NCI-H460 (cell line): ENCODE data around the gene OR1J2.

GRCh38 chr9:121599918-121600730 lies 51.3 kb upstream of the DAB2IP start:
RAMPAGE:
- cytosol, long total RNA: no peak
- long total RNA: no peak
- nucleus, long total RNA: no peak

RAMPAGE:
- cytosol, long total RNA: no peak
- long total RNA: no peak
- nucleus, long total RNA: no peak
Measured at GRCh38 chr9:121613036-121613596, 38.3 kb upstream of the DAB2IP start.

RAMPAGE:
- cytosol, long total RNA: no peak
- long total RNA: no peak
- nucleus, long total RNA: no peak
Measured at GRCh38 chr9:121650189-121651158, 960 bp upstream of the DAB2IP start.

DNA sequence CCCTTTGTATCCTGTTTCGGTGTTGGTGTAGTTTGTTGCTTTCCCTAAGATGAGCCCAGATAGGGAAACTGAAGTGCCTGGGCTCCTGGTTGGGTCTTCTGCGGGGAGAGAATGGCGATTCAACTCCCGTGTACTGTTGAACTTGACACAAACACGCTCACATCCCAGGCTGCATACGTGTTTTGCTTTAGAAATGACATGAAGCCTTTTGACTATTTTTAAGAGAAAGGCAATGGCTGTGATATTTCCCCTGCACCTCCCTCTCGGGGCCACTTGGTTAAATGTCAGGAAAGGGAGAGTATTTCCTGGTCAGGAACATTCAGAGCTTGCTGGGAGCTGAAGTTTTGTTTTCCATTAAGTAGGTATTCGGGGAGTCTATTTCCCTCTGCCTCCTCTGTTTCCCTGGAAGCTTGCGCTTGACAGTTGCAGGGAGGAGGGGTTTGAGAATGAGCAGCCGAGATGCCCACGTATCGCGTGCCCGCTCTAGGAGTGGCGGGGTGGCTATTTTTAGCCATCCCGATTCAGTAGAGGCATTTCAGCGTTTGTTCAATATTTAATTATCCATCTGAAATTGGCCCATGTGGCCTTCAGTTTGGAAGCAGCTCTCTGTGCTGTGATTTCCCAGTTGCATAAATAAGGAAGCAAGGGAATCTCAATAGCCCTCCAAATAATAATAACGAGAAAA lies 6.7 kb downstream of the DAB2IP start:
RAMPAGE:
- cytosol, long total RNA: no peak
- long total RNA: no peak
- nucleus, long total RNA: no peak

DNA sequence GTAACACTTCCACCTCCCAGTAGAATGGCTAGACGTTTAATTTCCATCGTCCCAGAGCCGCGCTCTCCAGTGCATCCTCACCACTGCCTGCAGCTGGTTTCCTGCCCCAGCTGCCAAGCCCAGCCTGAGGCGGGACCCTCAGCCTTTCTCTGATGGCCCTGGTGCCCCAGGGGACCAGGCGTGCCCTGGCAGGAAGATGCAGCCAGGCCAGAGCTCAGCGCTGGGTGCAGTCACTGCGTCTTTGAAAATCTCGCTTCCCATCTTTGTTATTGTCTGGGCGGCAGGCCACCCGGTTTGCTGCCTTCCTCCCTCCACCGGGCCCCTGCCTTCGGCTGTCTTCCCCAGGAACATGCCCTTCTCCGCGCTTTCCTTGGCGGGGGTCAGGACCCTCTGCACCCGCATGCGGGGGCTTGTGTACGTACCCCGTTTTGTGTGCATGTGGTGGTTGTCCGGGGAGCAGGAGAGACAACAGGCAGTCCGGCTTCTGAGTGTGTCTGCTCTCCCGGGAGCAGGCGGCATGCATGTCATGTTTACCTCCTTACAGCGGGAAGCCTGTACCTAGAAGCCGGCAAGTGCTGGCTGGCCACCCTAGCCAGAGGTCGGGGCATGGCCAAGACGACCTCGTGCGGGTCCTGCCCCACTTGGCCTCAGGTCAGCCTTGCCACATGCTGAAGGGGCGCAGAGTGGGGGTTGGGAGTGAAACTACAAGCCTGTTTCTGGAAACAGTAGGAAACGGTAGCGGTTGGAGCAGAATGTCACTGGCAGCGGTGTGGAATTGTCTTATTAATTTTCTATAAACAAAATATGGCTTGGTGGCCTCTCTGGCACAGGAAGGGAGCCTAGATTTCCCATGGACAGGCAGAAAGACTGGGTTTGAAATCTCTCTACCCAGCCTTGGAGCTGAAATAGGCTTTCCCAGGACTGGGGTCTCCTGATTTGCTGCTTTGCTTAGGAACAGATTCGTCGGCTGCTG lies 49.6 kb downstream of the DAB2IP start:
RAMPAGE:
- cytosol, long total RNA: no peak
- long total RNA: no peak
- nucleus, long total RNA: no peak

DNA sequence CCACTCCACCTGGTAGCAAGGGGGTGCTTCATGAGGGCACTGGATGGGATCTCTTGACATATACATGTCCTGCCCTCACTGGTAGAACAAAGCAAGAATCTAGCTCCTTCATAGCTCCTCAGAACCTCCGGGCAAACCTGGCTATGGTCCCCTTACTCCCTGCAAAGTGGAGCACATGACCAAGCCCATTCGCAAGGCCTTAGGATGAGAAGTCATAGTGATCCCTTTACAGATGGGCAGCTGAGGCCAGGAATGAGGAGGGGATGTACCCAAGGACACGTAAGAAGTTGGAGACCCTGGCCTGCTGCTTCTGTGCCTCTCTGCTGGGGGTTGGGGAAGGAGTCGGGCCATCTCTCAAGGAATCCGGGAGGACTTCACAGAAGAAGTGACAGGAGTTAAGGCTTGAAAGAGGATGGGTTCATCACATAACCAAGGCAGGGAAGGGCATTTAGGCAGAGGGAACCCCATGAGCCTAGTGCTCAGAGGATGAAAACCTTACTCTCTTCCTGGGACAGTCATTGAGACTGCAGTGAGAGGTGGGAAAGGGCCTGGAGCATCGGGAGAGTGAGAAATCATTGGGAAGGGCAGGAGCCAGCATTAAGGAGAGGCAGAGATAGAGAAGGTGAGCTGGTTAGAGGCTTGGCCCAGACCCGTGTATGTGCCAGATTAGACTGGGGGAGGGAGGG lies 67.7 kb downstream of the DAB2IP start:
RAMPAGE:
- cytosol, long total RNA: no peak
- long total RNA: no peak
- nucleus, long total RNA: no peak

DNA sequence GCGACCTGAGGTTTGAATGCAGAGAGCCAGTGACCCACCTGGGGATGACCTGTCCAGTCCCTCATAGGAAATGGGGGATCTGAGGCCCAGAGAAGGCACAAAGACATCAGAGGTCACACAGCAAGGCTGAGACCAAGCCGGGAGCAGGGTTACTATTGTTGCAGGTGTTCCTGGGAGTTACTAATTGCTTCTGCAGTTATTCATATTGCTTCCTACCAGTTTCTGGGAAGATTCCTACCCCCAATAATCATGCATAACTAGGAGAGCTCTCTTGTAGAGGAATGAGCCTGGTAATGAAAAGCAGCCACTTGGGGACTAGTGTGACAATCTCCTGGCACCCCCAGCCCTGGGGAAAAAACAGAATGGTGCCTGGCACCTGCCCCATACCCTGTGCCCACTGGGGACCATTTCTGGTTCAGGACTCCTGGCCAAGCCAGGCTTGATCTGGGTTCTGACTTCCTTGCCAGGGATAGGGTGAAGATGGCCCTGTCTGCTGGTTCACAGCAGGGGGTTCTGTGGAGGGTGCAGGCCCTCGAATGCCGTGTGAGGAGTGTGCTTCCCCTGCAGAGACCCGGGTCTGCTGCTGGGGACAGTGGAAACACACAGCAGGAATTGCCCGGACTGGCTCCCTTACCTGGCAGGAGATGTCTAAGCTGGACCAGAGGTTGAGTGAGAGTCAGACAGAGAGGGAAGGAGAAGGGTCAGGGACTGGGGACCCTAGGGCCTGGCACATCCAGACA lies 106.3 kb downstream of the DAB2IP start:
RAMPAGE:
- cytosol, long total RNA: no peak
- long total RNA: no peak
- nucleus, long total RNA: no peak

GRCh38 chr9:121774189-121774487 lies 122.7 kb downstream of the DAB2IP start:
RAMPAGE:
- cytosol, long total RNA: no peak
- long total RNA: no peak
- nucleus, long total RNA: no peak

RAMPAGE:
- cytosol, long total RNA: no peak
- long total RNA: no peak
- nucleus, long total RNA: no peak
Measured at GRCh38 chr9:122031230-122031452, 62.0 kb downstream of the TTLL11 start.

DNA sequence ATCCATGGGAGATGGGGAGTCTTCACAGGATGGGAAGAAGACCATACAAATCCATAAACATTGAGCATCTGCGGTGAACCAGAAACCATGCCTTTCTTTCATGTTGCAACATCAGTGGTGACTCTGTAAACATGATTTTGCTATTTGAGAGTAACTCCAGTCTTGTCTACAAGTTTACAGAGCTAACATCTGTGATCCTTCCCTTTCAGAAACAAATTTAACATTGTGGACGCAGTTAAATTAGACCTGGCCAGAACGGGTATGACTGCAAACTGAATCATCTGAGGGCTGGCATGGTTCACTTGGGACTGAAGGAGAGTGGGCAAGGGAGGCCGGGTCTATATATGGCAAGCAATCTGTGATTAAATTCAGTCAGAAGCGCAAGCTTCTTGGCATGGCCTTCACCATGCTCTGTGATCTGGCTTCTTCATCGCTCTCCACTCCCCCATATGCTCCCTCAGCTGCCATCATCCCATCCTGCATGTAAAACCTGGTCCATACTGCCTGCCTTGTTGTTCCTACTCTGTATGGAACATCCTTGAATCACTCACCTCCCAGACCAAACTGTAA lies 5.3 kb downstream of the TTLL11 start:
RAMPAGE:
- cytosol, long total RNA: no peak
- long total RNA: no peak
- nucleus, long total RNA: no peak

DNA sequence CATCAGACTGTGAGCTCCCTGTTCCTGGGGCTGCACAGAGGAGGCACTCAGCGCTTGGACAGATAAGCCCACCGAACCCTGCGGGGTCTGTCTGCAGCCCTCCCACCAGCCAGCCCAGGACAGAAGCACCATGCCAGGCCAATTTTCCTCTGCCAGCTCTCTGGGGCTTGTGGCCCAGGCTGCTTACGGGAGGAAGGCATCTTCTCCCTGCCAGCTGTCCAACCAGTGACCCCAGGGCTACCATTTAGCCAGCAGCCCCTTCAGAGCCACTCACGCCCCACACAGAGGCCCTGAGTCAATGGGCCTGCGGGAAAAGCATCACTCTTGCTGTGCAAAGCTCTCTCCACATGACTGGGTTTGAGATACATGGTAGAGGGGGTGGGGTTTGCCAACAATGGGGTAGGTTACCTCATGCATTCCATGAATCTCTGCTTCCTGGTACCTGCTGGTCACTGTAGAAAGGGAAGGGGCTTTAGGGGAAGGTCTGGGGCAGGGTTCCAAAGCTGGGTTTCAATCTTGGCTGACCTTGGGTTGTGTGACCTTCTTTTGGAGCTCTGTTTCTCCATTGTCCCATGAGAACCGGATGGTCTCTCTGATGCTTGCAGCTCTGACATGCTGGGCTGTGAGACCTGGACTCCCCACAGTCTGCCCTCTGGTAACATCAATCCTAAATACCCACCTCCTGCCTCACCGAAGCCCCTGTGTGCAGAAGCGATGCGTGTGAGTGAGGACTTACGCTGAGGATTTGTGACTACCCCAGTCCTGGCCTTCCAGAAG lies 22.9 kb upstream of the TTLL11 start:
RAMPAGE:
- cytosol, long total RNA: no peak
- long total RNA: no peak
- nucleus, long total RNA: no peak

RAMPAGE:
- cytosol, long total RNA: no peak
- long total RNA: no peak
- nucleus, long total RNA: no peak
Measured at GRCh38 chr9:122252581-122253284, 11.9 kb downstream of the RBM18 start.

DNA sequence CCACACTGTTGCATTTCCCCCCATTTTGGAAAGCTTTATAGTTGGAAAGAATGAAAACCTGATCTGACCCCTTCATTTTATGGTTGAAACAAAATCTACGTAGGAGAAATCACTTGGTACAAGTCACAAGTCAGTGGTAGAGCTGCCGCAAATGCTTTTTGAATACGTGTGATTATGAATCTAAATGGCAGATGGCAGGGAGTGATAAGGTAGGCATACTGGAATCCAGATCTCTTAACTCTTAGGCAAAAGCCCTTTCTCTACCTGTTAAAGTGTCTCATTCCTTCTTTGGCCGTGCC lies 839 bp downstream of the MRRF start:
RAMPAGE:
- cytosol, long total RNA: no peak
- long total RNA: no peak
- nucleus, long total RNA: no peak

DNA sequence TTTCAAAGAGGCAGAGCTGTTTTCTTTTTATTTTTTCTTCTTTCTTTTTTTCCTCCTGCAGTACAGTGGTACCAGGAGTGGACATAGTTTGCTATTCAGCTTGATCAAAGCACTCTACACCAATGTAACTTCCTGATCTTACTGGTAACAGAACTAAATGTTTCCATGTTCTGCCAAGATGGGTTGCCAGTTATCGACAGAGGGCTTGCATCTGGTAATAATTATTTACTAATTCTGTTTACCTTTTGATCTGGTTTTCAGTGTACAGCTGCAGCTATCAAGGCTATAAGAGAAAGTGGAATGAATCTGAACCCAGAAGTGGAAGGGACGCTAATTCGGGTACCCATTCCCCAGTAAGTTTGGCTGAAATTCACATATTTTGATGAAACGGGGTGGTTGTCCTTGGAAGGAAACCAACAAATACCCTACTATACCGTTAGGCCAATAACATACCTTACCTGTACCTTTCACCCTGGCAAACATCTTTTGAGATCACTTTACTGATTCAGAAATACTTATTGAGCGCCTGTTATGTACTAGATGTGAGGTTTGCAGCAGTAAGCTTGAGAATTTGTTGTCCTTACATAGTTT lies 26.9 kb downstream of the MRRF start:
RAMPAGE:
- cytosol, long total RNA: no peak
- long total RNA: no peak
- nucleus, long total RNA: no peak

GRCh38 chr9:122510433-122510941 lies at the start of gene OR1J2:
Gene OR1J2 (plus strand): TSS chr9:122510802.
RAMPAGE:
- cytosol, long total RNA: no peak
- long total RNA: no peak
- nucleus, long total RNA: no peak

GRCh38 chr9:122903695-122903902 lies 1.6 kb downstream of the RC3H2 start:
RAMPAGE:
- cytosol, long total RNA: no peak
- long total RNA: no peak
- nucleus, long total RNA: no peak

GRCh38 chr9:122930472-122930971 lies 790 bp downstream of the ZBTB26 start:
RAMPAGE:
- cytosol, long total RNA: no peak
- long total RNA: no peak
- nucleus, long total RNA: no peak

DNA sequence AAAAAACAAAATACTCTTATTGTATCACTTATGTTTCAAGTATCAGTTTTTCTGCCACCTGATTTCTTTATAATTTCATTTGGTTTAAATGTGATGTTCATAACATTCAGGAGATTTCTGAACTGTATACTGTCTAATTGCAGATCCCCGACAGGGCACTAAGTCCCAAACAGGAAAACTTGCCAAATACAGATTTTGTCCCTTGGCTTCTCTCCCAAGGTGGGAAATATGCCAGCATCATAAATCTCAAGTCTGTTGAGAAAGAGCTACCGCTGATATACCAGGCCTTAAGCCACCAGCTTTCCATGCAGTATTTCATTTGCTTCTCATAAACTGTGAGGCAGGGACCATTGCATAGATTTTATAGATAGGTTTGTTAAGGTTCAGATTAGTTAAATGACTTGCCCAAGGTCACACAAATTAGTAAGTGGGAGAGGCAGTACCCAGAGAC lies 16.1 kb downstream of the GPR21 start:
RAMPAGE:
- cytosol, long total RNA: no peak
- long total RNA: no peak
- nucleus, long total RNA: no peak

RAMPAGE:
- cytosol, long total RNA: no peak
- long total RNA: no peak
- nucleus, long total RNA: no peak
Measured at GRCh38 chr9:123073304-123073962, 40.0 kb downstream of the GPR21 start.

DNA sequence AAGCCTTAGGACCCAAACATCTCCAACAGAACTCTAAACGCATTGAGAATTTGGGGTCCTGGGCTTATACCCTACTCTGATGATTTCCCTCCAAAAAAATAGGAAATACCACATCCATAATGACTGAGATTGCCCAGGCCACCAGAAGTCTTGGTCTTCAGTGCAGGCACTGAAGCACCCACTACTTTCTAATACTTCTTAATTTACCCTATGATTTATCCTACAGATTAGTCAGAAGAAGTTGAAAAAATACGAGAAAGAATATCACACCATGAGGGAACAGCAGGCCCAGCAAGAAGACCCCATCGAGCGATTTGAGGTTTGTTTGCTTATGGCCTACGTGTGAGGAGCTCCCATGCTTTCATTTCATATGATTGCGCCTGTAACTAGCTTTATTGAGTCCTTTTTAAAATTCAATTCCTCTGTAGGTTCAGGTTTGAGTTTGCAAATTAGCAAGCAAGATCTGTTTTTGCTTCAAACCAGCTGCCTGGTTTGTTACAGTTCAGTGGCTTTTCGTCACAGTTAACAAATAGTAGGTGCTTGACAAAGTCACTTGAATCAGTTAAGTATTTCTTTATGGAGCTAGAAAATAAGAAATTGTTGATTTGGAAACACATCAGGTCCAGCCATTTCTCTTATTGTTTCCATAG lies 56.2 kb downstream of the GPR21 start:
RAMPAGE:
- cytosol, long total RNA: no peak
- long total RNA: no peak
- nucleus, long total RNA: no peak